ENCODE measurements around a stretch of chr22.

DNA sequence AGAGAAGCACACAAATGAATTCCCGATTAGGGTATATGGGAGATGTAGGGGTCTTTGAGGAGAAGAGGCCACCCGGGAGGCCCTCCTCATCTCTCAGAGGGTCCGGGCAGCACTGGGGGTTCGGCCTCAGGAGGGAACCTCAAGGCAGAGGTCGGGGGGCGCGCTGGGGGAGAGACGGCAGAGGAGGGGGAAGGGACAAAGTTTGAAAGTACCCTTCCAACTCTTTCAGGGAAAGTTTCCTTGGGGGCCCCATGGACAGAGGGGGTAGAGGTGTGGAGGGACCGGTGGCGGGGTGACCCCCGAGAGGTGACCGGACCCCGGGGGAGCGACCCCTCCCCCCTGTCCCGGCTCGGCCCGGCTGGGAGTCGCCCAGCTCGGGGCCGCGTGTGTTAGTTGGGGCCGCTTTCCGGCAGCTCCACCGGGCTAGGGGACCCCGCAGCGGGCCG lies 622 bp upstream of the H1-0 start:
- PRO-cap: no peak

- PRO-cap: no peak
These were observed 653 bp downstream of the EIF3L start for GRCh38 chr22:37849934-37850210.

- PRO-cap: no peak
These were observed 3.0 kb downstream of the EIF3L start for GRCh38 chr22:37852098-37852709.

GRCh38 chr22:37891241-37892065 lies 14.6 kb upstream of the MICALL1 start:
- PRO-cap: no peak

DNA sequence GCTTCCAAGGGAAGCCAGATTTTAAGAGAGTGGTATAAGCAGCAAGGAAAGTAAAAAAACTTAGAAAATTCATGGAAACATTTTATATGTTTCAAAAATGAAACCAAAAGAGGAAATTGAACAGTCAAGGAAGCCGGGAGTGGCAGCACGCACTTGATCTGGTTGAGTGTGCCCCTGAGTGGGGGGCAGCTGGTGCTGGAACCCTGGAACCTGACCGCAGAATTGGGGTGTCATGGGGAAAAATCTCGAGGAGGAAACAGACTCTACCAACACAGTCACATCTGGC lies 14.0 kb downstream of the MICALL1 start:
- PRO-cap: no peak

GRCh38 chr22:37979613-37980395 lies 4.6 kb downstream of the SOX10 start:
- PRO-cap: no peak

GRCh38 chr22:38017486-38018210 lies 33.3 kb upstream of the SOX10 start:
- PRO-cap: unidirectional peak, minus-strand start at chr22:38017637; unidirectional peak, minus-strand start at chr22:38017685

GRCh38 chr22:38034029-38034974 lies 22.9 kb upstream of the PICK1 start:
- PRO-cap: bidirectional peak, plus-strand start at chr22:38034447, minus-strand start at chr22:38034338; bidirectional peak, plus-strand start at chr22:38034825, minus-strand start at chr22:38034686

DNA sequence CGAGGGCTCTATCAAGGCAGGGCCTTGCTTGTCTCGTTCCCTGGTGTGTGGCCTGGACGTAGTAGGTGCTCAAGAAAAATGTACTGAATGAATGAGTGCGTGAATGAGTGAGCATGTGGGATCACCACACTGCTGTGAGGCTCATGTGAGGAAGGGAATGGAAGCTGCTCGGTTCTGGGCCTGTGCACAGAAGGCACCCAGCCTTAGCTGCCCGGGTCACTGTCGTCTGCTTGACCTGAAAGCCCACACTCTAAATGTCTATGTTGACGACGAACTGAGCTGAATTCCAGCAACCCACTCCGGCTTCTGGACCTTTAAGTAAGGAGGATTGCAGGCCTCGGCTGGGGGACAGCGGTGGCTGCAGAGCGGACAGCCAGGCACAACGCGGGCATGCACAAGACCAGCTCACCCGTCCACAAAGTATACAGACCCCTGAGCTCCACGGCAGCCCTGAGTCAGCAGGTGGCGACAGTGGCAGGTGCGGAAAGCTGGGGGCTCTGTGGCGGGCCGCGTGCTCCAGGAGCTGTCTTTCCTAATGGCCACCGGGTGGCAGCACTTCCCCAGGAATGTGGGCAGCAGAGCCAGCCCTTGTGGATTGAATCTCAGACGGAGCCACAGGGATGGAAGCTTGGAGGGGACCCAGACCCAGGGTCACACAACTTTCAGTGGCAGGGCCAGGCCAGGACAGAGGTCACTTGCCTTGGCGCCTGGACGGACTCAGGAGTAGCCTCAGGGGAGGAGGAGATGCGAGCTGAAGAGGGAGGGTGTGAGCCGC lies 5.1 kb upstream of the PICK1 start:
- PRO-cap: no peak

DNA sequence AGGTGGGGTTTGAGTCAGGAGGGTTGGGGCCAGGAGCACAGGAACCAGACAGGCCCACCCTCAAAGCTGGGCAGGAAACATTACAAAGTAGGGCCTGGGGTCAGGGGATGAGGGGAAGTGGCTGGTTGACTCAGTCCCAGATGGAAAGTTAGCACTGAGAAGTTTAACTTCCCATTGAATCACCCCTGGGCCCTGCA lies 2.0 kb downstream of the MAFF start:
- PRO-cap: no peak

DNA sequence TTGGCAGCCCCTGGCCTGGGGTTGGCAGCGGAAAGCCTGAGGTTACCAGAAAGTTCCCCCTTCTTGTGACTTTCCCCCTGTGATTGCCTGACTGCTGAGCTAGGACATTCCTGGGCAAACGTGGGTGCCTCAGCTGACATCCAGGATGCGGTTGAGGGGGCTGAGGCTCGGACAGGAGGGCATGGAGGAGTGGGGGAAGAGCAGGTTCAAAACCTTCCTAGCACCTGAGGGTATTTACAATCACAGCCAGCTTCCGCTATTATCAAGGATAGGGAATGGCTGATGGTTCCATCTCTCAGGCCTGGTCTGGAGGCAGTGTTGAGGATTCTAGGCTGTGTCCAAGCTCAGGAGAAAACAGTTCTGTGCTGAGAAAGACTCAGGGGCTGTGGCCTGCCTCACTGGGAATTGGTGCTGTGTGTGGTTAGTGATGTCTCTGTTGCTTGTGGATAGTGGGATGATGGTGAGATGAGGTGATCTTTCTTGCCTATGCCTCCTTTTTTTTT lies 4.1 kb downstream of the MAFF start:
- PRO-cap: unidirectional peak, plus-strand start at position 182 of the sequence

DNA sequence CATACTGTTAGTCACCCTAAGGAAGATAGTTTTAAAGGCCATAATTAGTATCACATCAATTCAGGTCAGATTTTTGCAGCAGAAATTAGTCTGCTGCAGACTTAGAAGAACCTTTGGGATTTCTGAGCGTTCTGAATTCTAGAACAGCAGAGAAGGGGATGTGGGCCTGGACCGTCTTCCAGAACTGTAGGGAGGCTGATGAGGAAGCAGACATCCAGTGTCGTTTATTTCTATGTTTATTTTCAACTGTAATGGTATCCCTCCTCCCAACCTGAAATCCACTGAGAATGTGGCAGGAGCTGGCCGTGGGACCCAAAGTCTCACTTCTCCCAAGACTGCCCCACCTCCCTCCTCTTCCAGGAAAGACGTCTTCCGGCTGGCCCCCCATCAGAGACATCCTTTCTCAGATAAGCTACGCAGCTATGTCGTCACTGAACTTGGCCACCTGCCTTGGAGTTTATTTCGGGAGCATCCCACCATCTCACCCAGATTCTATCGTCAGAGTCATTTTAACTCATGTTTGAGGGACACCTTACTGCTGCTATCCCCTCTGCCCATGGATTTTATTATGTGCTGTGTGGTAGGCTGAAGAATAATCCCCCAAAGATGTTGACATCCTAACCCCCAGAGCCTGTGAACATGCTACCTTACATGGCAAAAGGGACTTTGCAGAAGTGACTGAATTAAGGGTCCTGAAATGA lies 14.0 kb downstream of the TMEM184B start:
- PRO-cap: unidirectional peak, minus-strand start at position 337 of the sequence

DNA sequence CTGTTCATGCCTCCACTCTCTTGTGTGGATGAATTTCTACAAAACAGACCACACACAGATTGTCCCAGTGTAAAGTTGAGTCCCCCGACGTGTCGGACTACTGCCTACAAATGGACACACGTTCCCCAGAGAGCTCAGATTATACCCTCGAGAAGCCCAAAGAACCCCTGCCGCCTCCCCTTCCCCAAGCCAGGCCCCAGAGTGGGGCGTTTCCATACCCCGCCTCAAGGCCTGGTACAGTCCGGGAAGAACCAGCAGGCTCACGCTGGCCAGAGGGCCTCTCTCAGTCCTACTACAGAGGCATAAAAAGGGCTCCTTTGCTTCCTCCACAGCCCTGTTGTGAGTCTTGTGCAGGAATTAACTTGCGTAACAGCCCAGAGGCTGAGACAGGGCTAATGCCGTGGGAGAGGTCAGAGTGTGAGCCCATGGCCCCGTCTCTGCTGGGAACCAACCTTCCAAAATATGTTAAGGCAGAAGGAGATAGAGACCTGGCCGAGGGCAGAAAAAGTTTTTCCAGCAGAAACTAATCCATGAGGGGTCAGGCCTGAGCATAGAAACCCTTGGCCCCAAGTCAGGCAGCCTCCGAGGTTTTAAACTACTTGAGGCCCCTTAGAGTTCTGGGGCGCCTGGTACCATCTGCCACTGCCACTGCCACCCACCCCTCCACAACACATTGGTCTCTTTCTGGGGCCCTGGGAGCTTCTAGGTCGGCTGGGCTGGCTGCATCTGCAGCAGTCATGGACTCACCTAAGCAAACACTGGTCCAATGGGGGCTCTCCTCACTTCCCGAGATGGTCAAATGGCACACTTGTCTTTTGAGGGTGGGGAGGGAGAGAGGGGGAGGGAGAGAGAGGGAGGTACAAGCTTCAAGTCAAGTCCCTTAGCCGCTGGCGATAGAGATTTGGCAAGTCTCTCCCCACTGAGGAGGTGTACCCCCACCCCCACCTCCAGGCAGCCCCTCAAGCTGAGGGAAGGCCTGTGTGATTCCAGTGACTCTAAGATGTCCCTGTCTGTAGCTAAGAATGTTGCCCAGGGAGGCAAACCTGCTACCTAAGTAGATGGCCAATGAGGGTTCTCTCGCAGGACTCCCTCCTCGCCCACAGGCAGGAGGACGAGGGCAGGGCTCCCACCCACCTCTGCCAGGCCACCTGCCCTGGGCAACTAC lies 20.1 kb upstream of the TMEM184B start:
- PRO-cap: no peak

DNA sequence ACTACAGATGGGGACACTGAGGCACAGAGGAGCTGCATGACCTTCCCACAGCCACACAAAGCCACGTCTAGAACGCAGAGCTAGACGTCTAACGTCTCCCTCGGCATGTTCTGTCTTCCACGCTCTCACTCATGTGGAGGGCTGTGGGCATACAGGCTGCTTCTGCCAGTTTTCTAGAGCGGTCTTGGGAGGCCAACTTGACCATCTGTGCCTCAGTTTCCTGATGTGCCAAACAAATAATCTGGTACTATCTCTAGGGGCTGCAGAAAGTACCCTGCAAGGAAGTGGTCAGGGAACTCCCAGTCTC lies 4.5 kb downstream of the CSNK1E start:
- PRO-cap: no peak

DNA sequence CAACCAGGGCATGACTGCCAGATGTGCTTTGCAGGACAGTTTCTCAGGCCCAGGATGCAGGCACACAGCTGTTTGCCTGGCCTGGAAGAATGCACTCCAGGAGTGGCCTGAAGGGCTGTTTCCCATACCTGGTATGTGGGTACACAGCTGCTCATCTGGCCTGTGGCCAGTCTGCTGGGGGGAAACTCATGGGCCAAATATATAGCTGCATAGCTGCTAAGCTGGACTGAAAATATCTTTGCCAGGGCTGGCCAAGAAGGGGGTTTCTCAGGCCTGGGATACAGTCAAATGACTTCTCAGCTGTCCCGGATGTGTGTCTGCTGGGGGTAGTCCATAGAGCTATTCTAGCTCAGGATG lies 56.7 kb upstream of the CSNK1E start:
- PRO-cap: no peak

GRCh38 chr22:38492025-38492398 lies 14.1 kb downstream of the DDX17 start:
- PRO-cap: no peak

- PRO-cap: no peak
These were observed 13.2 kb downstream of the DDX17 start for GRCh38 chr22:38492835-38493304.

DNA sequence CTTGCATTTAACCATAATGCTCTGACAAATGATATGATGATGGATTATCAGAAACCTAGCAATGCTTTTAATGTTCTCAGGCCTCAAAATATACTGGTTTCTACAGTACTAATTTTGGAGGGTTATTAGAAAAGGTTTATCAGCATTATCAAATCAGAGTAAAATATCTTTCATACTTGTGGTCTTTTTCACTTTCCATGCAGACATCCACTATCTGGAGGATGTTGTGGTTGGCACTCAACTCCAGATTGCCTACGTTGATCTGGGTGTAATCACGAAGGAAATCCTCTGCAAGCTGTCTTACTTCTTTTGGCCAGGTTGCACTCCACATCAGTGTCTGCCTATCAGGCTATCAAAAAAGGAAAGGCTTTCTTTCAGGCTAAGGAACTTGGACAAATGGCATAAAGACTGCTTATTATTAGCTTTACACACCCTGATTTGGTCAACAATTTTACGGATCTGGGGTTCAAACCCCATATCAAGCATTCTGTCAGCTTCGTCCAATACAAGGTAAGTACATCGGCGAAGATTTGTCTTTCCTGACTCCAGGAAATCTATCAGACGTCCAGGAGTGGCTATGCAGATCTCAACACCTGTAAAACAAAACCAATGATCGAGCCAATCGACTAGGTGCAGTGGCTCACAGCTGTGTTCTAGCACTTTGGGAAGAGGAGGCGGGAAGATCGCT lies 11.5 kb downstream of the DDX17 start:
- PRO-cap: no peak

GRCh38 chr22:38657168-38657597 lies 745 bp downstream of the CBY1 start:
- PRO-cap: no peak

DNA sequence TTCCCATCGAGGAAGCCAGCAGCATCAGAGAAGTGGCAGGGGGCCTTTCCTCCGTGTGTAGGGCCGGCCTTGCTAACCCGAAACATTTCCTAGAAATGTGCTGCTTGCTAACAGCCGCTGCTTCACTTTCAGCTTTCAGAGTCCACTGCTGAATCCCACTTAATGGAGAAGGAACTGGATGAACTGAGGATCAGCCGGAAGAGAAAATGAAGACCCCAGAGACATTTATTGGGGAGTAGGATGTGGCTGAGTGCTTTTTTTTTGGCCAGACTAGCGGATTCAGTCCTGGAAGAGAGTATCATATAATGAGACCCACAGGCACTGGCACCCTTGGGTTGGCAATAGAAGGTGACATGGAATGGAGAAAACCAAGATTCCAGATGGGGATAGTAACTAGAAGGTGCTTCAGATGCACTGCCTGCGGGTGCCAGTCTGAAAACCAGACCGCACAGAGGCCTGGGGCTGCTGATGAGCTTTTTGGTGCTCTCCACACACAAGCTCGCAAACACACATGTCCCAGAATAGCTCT lies 8.7 kb upstream of the TOMM22 start:
- PRO-cap: no peak

Measured in pulmonary artery (tissue), 1 donor.